Esophagus squamous epithelium (tissue), 4 donors: ENCODE results near the genes NPDC1, SSNA1, RNF224, NOXA1, NSMF and ARRDC1.

- PRO-cap, result no peak
- RAMPAGE, long total RNA, 4 experiments, result no peak in any of the 4 experiments
Measured at GRCh38 chr9:137025225-137026105, 2.6 kb downstream of the ABCA2 start.

GRCh38 chr9:137033875-137034518, 2.1 kb upstream of the FUT7 start:
- PRO-cap, result no peak
- RAMPAGE, long total RNA, 4 experiments, result no peak in any of the 4 experiments

GRCh38 chr9:137042947-137043450, 3.0 kb downstream of the NPDC1 start:
- PRO-cap, result bidirectional peak, plus-strand start at chr9:137043297, minus-strand start at chr9:137043193
- RAMPAGE, long total RNA, 4 experiments, result start-site peak on the minus strand in 1 of 4 experiments, at chr9:137043028-137043077 at its widest, 6 reads per replicate

DNA sequence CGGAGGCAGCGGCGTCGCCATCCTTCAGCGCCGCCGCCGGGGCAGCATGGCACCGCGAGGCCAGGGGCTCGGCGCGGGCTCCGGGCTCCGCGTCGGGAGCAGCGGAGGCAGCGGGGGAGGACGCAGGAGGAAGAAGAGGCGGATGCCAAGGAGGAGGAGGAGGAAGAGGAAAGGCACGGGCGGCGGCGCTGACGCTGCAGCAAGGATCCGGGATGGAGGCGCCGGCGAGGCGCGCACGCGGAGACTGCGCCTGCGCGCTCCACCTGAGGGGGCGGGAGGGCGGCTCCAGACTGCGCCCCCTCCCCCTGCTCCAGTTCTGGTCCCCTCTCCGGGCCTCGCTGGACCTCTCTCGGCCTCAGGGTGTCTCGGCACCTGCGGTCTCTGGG, at the start of gene NPDC1:
Gene NPDC1 (minus strand): TSS at position 209 of the 386 bp plus-strand sequence.
- PRO-cap, result bidirectional peak, plus-strand start at position 205 of the sequence, minus-strand start at position 138 of the sequence; bidirectional peak, plus-strand start at position 262 of the sequence, minus-strand start at position 232 of the sequence
- RAMPAGE, long total RNA, 4 experiments, result no peak in any of the 4 experiments

DNA sequence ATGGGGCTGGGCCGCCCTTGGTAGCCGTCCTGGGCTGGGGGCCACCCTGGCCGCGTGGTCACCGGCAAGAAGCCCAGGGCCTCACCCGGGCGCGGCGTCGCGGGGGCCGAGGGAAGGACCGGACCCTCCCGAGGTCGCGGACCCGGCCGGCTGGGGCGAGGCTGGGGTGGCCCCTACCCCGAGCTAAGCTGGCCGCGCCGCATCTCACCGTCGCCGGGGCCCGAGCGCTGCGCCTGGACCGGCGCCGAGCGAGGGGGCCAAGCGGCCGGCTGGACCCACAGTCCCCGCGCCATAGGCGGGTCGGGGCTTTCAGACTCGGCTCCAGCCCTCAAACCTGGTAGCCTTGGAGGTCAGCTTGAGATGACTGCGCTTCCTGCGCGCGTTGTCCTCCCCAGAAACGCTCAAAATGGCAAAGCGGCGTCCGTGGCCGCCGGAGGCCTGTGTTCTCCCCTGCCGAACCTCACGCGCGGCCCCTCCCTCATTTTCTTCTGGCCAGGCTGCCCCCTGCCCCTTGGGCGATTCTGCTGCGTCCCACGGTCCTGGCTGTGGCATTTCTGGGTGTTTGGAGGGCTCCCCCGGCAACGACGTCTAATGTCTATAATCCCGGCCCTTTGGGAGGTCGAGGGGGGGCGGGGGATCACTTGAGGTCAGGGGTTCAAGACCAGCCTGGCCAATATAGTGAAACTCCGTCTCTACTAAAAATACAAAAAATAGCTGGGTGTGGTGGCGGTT, 8.7 kb upstream of the GRIN1 start:
- PRO-cap, result no peak
- RAMPAGE, long total RNA, 4 experiments, result no peak in any of the 4 experiments

DNA sequence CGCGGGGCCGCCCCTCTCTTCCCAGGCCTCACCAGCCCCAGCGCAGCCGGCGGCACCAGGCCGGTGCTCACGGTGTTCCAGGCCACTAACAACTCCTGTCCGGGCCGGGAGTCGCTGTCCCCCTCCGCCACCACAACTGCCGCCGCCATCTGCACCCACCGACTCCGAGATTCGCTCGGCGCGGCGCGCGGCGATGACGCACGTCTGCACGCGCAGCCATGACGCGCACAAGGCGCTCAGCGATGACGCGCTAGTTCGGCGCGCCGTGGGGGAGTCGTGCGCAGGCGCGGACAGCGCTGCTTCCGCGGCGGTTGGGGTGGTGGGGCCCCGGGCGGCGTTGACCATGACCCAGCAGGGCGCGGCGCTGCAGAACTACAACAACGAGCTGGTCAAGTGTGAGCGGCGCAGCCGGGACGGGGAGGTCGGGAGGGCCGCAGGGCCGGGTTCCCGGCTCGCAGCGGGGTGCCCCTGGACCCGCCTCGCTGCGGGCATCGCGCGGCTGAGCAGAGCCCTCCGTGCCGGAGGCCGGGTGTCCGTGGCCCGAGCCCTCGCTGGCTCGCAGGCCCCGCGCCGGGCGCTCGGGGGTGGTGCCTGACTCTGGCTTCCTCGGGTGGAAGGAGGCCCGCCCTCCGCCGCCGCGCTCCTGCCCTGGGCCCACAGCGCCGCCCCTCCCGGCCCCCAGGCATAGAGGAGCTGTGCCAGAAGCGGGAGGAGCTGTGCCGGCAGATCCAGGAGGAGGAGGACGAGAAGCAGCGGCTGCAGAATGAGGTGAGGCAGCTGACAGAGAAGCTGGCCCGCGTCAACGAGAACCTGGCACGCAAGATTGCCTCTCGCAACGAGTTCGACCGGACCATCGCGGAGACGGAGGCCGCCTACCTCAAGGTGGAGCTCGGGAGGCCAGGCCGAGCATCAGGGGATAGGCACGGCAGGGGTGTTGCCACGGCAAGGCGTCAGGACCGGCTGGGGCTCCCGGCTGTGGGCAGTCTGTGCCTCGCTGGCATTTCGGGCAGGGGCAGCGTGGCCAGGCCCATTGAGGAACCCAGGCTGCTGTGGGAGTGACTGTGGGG, at the start of gene SSNA1:
Gene SSNA1 (plus strand): TSS at position 293 of the 1,067 bp plus-strand sequence.
- PRO-cap, result bidirectional peak, plus-strand start at position 293 of the sequence, minus-strand start at position 180 of the sequence; bidirectional peak, plus-strand start at position 725 of the sequence, minus-strand start at position 558 of the sequence
- RAMPAGE, long total RNA, 4 experiments, result start-site peak on the plus strand in 3 of 4 experiments, centred at positions 301 to 740 of the sequence, 71 to 192 reads per replicate

DNA sequence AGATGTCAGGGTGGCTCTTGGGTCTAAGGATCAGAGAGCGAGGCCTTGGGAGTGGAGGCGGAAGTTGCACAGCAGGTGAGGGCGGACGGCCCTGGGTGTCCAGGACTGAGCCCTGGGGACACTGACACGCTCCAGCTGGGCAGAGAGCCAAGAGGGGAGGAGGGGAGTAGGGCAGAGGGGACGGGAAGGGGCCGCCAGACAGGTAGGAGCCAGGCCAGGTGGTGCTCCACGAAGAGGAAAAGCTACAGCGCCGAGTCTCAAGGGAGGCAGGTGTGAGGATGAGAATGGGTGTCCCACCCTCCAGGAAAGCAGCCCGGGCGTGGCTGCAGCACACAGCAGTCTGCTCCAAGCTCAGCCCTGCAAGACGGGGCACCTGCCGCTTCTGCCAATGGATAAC, 5.0 kb downstream of the TPRN start:
- PRO-cap, result bidirectional peak, plus-strand start at position 338 of the sequence, minus-strand start at position 274 of the sequence
- RAMPAGE, long total RNA, 4 experiments, result no peak in any of the 4 experiments

GRCh38 chr9:137226836-137227975, at the start of gene RNF224:
TSS of gene RNF224 (plus strand) at chr9:137227502.
- PRO-cap, result bidirectional peak, plus-strand start at chr9:137227068, minus-strand start at chr9:137226721
- RAMPAGE, long total RNA, 4 experiments, result no peak in any of the 4 experiments

GRCh38 chr9:137237704-137237965, 3.5 kb upstream of the TUBB4B start:
- PRO-cap, result no peak
- RAMPAGE, long total RNA, 4 experiments, result no peak in any of the 4 experiments

DNA sequence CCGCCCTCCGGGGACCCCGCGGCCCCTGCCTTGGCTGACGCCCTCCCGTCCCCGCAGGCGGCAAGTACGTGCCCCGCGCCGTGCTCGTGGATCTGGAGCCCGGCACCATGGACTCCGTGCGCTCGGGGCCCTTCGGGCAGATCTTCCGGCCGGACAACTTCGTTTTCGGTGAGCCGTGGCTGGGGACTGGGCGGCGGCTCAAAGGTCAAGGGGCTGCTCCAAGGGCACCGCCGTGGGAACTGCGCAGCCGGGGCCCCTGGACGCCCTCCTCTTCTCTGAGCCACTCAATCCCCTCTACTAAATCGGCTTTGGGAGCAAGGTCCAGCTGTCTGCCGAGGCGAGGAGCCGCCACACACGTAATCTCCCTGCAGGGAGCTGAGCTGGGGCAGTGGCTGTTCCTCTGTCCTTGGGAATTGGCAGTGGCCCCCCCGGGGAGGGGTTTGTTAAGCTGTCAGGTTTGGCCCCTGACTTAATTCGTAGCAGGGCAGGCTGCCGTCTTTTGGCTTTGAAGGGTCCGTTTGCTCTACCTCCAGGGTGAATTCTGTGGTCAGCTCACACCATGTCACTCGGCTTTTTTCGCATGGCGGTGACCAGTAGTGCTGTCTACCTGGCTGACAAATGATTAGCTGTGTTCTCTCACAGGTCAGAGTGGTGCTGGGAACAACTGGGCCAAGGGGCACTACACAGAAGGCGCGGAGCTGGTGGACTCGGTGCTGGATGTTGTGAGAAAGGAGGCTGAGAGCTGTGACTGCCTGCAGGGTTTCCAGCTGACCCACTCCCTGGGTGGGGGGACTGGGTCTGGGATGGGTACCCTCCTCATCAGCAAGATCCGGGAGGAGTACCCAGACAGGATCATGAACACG, 998 bp downstream of the TUBB4B start:
- PRO-cap, result no peak
- RAMPAGE, long total RNA, 4 experiments, result start-site peak on the plus strand in 1 of 4 experiments, centred at position 739 of the sequence, 691 reads per replicate

- PRO-cap, result bidirectional peak, plus-strand start at chr9:137311669, minus-strand start at chr9:137311282
- RAMPAGE, long total RNA, 4 experiments, result no peak in any of the 4 experiments
Measured at GRCh38 chr9:137311027-137311888, 9.2 kb upstream of the NRARP start.

DNA sequence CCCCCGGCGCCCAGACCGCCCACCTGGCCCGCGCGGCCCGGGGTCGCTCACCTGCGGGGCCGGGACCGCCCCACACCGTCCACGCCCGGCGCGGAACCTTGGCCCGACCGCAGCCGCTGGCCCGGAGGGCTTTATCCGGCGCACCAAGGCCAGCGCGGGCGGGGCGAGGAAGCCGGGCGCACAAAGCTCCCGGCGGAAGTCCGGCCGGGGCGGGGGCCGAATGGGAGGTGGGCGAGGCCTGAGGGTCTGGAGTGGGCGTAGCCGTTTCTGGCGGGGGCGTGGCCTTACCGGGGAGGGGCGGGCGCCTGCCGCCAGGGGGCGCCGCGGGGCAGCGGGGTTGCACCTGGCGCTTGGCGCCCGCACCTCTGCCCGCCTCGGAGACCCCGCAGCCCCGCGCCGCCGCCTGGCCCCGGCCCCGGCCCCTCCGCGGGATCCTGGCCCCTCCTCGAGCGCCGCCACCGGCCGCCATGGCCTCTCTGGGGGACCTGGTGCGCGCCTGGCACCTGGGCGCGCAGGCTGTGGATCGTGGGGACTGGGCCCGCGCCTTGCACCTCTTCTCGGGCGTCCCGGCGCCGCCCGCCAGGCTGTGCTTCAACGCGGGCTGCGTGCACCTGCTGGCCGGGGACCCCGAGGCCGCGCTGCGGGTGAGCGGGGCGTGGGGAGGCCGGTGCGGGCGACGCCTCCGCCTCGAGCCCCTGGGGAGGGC, at the start of gene NOXA1:
Gene NOXA1 (plus strand): TSS at position 331 of the 706 bp plus-strand sequence.
- PRO-cap, result bidirectional peak, plus-strand start at position 331 of the sequence, minus-strand start at position 100 of the sequence
- RAMPAGE, long total RNA, 4 experiments, result start-site peak on the minus strand in 2 of 4 experiments, centred at positions 105 to 129 of the sequence, 59 to 80 reads per replicate

DNA sequence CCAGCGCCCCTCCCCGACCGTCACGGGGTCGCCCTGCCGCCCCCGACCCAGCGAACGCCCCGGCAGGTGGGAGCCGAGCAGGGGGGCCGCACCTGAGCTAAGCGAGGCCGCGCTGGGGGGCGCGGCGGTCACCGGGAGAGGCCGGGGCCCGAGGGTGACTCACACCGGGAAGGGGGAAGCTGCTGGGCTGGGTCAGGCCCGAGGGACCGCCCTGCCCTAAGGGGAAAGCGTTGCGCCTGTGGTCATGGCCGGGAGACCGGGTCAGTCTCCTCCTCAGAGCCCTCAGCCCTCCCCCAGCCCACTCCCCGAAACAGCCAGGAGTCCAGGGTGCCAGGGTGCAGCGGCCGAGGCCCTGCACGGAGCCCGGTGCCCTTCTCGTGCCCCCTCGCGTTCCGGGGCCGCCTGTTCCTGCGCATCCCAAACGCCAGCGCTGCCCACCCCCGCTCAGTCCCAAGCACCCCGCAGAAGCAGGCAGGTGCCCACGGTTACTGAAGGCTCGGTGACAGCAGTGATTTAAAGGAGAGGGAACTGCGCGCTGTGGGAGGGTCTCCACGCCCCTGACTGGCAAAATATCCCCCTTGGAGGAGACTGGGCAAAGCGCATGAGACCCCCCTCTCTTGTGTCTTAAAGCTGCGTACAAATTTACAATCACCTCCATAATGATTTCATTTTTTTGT, 714 bp downstream of the NOXA1 start:
- PRO-cap, result bidirectional peak, plus-strand start at position 222 of the sequence, minus-strand start at position 130 of the sequence
- RAMPAGE, long total RNA, 4 experiments, result no peak in any of the 4 experiments

DNA sequence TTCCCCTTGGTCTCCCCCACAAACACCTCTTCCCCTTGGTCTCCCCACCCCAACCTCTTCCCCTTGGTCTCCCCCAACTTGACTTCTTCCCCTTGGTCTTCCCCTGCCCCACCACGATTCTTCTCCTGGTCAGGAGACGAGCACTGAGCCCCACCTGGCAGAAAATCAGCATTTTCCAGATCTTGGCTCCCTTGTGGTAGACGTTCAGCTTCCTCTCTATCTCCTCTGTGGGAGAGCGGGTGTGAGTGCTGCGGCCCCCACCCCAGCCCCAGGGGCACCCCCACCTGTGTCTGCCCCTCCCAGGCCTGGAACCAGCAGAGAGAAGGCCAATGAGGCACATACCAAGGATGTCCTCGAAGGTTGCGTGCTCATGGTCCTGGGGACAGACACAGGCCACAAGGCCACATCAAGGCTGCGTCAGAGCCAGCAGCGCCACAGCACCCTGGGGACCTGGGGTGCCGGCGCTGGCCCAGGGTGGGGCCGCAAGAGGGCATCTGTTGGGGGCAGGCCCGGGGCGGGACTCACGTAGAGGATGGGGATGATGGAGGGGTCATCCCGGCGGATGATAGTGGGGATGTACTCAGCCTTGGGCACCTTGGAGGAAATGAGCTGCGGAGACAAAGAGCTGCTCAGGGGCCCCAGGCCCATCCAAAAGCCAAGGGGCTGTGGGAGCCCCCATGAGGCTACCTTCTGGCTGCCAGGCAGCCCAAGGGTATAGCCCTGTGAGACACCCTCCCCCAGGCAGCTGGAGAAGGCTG, 6.7 kb downstream of the NSMF start:
- PRO-cap, result no peak
- RAMPAGE, long total RNA, 4 experiments, result no peak in any of the 4 experiments

- PRO-cap, result bidirectional peak, plus-strand start at chr9:137459458, minus-strand start at chr9:137459330
- RAMPAGE, long total RNA, 4 experiments, result no peak in any of the 4 experiments
Measured at GRCh38 chr9:137458358-137459710, at the start of gene NSMF. TSS of gene NSMF (minus strand) at chr9:137459334.

GRCh38 chr9:137544286-137544631, 5.9 kb downstream of the PNPLA7 start:
- PRO-cap, result no peak
- RAMPAGE, long total RNA, 4 experiments, result no peak in any of the 4 experiments

DNA sequence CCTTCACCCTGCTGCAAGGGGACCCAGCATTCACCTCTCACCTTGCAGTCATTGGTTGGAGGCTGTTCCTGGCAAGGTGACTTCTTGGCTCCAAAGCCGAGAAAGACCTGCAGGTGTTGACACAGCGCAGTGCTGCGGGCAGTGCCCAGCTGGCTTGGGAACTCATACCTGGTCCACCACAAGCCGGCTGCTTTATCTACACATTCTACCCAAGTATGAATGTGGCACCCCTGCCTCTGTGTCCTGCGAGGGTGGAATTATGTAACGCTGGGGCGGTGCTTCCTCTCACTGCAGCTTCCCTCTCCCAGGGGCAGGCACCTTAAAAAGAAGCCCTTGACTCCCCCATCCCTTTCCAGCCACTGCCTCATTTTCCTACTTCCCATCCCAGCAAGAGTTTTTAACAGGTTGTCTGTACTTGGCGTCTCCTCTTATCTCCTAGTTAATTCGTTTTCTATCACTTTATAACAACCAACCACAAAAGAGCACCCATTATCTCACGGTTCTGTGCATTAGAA, 2.5 kb upstream of the ZMYND19 start:
- PRO-cap, result no peak
- RAMPAGE, long total RNA, 4 experiments, result no peak in any of the 4 experiments

GRCh38 chr9:137605600-137606274, at the start of gene ARRDC1:
TSS of gene ARRDC1 (plus strand) at chr9:137605686.
- PRO-cap, result bidirectional peak, plus-strand start at chr9:137605736, minus-strand start at chr9:137605179
- RAMPAGE, long total RNA, 4 experiments, result start-site peak on the plus strand in 4 of 4 experiments, at chr9:137605676-137605745 at its widest, 201 to 619 reads per replicate

DNA sequence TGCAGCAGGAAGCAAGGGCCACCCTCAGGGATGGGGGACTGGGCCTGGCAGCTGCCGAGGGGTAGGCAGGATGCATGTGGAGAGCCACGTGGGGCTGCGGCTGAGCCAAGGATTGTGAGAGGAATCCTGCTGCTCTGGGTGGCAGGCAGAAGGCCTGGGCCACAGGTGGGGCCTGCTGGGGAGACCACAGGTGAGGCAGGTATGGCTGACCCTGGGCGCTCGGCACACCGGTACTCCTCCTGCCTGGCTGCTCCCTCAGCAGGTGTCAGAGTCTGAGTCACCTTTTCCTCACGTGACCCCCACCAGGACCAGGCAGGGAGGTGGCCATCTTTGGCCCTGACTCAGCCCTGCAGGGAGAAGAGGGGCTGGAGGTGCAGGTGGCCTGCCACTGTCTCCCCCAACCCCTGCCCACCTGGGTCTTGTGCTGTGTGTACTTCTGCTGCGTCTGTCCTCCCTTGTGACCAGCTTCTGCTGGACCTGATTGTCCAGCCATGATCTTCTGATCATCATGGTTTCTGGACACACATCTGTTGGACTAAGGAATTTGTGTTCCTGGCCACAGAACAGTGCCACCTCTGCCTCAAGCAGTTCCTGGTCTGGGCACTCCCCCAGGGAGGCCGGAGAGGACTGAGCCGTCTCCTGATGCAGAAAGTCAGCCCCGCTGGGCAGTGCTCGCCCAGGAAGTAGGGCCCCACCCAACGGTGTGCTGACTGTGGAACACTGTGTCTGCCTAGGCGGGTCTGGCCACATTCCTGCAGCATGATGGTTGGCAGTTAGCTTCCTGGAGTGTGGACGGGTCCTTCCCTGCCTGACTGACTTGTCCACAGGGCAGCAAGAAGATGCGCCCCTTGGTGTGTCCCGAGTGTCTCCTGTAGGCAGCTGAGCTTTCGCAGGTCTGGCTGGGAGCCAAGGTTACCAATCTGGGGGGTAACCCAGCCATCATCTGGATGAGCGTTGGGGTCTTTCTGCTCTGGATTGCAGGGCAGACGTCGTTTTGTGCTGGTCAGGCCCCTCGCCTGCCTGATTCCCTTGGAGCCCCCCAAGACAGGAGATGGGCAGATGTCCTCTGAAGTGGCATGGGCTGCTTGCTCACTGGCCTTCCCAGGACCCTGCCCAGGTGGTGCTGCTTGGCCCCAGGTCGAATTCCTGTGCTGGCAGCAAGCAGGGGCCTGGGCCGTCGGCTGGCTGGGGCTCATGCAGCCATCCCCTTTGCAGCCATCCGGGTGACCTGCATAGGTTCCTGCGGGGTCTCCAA, 6.6 kb downstream of the ARRDC1 start:
- PRO-cap, result bidirectional peak, plus-strand start at position 344 of the sequence, minus-strand start at position 232 of the sequence; bidirectional peak, plus-strand start at position 815 of the sequence, minus-strand start at position 670 of the sequence
- RAMPAGE, long total RNA, 4 experiments, result start-site peak on the plus strand in 1 of 4 experiments, centred at position 856 of the sequence, 45 reads per replicate

- PRO-cap, result no peak
- RAMPAGE, long total RNA, 4 experiments, result no peak in any of the 4 experiments
Measured at GRCh38 chr9:137614932-137615803, 3.6 kb upstream of the EHMT1 start.